ENCODE data around the genes CERS3 and CHSY1.

DNA sequence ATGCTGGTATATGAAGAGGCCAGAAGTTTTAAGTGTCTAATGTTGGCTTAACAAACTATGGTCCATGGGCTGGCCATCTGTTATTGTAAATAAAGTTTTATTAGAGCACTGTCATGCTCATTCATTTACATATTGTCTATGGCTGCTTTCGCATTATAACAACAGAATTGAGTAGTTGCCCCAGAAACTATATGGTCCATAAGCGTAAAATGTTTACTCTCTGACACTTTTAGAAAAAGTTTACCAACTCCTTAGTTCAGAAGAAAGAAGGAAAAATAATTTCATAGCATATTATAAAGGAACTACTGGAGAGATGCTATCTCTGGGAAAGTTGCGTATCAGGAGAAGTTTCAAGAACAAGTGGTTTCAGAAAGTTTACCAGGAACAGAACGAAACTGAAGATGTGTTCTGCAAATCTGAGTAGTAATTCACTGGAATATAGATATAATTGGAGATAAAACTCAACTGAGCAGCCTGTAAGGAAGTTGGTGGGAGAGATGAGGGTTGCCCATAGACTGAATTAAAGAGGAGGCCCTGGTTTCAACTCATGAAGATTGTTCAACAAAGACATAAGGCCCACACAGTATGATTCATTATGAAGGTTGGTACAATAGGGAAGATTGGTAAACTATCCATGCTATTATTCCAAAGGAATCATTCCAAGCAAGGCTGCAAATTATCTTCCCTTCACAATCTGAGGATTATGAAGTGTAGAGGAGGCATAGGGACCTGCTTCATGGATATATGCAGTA, 68.1 kb downstream of the MEF2A start:
- PRO-cap = no peak

DNA sequence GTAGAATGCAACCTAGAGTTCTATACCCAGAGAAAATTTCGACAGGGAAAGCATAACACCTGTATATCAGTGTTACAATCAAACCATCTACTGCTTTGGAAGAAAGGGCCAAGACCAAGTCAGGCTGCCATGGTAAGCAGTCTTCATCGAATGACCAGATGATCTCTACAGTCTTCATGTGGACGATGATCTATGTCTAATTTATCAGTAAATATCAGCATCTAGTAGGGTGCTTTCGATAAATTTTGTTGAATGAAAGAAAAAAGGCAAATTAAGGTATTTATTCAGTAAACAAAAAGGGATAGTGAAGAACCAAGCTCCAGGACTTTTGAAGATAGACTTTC, 74.5 kb downstream of the LYSMD4 start:
- PRO-cap = no peak

DNA sequence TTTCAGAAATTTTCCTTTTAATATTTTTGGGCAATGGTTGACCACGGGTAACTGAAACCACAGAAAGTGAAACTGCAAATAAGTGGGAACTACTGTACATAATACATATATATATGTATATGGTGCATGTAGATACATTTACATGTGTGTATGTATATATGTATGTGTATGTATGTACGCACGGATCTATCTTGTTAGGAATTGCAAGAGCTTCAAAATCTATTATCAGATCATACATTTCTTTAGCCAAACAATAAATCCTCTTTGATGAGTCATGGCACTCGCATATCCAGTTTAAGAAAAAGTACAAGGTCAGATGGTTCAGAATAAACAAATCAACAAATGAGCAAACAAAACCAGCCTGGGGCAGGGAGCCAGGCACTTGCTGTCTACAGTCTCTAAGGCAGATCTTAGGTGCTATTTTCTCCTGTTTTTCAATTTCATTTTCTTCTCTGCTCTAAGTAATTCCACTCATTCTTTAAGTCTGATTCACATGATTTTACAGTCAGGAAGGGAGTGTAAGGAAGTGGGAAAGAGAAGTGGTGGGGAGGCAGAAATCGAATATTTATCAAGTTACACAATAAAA, 298.9 kb downstream of the ADAMTS17 start:
- PRO-cap = no peak

GRCh38 chr15:100096169-100096526, 245.6 kb downstream of the ADAMTS17 start:
- PRO-cap = unidirectional peak, minus-strand start at chr15:100096256

GRCh38 chr15:100131735-100132584, 209.8 kb downstream of the ADAMTS17 start:
- PRO-cap = no peak

DNA sequence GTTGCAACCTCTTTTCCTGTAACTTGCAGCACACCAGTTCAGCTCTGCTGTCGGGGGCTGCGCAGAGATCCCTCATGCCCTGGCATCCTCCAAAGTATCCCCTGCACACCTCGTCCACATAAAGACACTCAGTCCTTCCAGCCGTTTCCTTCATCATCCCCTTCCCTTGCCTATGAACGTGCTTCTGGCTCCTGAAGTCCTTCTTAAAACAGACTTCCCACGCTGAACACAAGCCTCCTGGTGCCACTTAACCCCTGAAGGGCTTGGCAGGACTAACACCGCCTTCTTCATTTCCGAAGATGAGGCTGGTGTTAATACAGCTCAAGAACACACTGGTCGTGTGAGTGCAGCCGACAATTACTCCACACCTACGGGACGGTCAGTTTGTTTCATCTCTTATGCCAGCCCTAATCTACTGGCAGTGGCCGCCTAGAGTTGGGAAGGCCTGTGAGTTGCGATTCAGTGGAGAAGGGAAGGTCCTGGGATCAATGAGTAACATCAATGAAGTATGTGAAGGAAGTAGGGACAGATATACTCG, 156.1 kb downstream of the ADAMTS17 start:
- PRO-cap = no peak

DNA sequence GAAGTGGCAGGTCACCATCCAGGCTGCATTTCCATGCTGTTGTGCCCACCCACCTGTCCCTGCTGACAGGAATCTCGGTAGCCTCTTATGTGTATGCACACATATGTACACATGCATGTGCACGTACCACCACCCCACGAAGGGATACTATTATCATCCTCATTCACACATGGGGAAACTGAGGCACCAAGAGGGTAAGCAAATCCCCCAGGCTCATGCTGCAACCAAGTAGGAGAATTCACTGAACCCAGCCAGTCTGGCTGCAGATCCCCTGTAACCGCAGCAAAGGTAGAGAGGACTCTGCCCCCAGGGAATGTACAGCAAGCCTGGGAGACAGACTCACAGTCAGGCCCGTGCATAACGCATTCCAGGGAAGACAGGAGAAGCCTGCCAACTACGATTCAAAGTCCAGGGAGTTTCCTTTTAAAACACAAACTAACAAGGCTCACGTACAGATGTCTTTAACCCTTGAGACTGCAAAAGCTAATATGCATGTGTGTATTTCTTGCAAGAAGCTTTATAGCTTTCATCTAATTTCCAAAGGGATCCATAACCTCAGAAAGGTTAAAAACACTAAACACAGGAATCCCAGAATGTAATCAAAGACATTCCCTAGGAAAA, 129.7 kb downstream of the ADAMTS17 start:
- PRO-cap = no peak

DNA sequence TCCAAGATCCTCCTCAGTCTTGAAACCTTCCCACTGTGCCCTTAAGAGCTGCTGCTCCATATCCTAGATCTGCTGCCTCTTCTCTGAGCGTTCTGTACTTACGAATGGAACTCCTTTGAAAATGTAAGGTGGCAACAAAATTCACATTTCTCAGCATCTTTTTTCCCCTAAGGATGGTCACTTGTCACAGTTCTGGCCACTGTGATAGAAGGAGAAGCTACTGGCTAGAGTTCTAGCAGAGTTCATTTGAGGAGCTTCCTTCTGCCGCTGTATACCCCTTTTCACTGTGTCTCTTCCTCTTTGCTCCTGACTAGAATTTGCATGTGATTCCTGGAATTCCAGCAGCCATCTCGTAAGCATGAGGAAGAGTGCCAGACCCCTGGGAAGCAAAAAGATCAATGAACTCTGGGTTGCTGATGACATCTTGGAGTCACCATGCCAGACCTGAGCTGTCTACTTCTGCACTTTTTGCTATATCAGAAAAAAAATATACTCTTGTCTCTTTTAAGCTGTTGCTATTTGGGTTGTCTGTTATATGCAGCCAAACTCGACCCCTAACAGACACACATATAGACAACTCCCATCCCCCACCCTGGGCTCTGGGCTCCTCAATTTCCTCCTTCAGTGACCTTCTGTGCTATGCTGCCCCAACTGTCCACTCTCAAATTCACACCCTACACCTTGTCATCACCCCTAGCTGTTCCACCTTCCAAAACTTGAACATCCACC, 3.6 kb upstream of the ADAMTS17 start:
- PRO-cap = no peak

DNA sequence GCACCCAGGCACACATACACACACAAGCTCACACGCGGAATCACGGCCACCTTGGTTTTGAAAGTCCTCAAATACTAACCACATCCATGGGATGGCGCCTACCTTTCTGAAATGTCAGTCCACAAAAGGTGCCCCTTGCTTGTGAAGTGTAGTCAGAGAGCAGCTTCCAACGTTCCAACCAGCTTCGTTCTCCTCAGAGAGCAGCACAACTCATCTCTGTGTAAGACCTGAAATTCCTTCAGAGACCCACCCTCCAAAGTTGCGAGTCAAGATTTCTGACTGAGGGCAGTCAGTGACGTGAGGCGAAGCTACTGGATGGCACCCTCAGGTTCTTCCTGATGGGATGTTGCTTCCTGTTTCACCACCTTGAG, at the start of gene CERS3:
CERS3 (minus strand) TSS at position 240 of the 371 bp plus-strand sequence.
- PRO-cap = no peak

GRCh38 chr15:100671463-100672327, 69.3 kb downstream of the ASB7 start:
- PRO-cap = no peak

- PRO-cap = no peak
Observed at GRCh38 chr15:100901439-100901716, 17.8 kb upstream of the LRRK1 start.

DNA sequence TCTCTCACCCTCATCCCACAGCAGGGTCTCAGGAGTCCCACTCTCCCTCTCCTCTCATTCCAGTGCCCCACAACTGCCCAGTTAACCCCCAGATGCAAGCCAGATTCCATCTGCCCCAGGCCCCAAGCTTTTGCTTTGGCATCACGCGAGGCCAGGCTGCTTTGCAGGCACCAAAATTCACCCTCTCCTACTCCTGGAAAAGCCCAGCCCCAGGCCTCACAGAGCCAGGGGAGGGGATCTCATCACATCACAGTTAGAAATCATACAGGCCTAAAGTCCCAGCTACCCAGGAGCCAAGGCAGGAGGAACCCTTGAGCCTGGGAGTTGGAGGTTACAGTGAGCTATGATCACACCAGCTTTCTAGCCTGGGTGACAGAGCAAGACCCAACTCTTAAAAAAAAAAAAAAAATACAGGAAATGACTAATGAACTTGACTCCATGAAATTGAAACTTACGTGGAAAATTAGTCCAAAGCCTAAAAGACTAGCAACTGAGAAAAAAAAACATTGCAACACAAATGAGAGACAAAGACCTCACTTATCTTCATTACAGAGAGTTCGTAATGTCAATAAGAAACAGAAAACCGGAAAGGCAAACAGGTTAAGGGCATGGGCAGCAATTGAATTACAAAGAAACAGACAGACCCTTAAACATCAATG, 151.4 kb downstream of the LRRK1 start:
- PRO-cap = no peak

DNA sequence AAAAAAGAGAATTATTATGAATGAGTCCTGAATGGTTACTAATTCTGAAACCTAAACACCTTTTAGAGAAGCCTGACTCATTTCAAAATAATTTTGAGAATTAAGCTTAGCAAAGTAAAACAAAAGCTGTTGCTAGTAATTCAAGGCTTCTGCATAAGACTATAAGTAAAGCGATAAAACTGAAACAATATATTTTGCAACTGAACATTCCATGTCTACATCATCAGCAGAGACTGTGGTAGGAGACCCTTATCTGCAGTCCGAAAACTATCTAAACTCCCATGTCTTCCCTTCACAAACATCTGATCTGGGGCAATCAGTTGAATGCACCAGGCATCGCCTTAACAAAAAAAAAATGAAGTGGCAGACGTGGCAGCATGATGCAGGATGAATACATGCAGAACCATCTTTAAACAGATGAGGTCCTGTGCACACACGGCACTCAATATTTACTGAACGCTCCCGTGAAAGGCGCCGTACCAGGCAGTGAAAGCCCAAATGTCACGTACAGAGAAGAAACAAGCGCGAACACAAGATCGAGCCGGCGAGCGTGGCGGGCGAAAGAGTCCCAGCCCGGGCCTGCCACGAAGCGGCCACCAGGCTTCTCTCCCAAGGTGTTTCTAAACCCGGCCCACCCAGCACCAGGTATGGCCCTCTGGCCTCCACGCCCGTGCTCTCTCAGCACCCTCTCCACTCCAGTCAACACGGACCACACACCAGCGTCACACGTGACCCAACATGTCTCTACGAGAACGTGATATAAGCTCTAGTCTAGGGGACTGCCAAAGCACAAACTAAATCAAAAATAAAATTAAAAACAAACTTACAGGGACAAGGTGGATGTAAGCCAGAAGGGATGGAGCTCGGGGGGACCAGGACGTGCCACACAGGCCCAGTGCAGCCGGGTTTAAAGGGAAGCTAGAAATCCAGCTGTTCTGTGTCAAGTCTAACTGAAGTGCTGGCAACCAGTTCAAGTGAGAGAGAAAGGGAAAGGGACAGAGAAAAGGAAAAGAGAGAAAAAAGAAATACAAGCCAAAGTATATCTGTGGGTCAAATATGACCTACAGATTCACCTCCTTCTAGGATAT, 62.9 kb downstream of the CHSY1 start:
- PRO-cap = no peak

GRCh38 chr15:101251158-101252081, at the start of gene CHSY1:
TSS of gene CHSY1 (minus strand) at chr15:101252048.
- PRO-cap = bidirectional peak, plus-strand start at chr15:101251711, minus-strand start at chr15:101251683; bidirectional peak, plus-strand start at chr15:101252116, minus-strand start at chr15:101251921

GRCh38 chr15:101271135-101271760, 6.0 kb downstream of the SELENOS start:
- PRO-cap = no peak

DNA sequence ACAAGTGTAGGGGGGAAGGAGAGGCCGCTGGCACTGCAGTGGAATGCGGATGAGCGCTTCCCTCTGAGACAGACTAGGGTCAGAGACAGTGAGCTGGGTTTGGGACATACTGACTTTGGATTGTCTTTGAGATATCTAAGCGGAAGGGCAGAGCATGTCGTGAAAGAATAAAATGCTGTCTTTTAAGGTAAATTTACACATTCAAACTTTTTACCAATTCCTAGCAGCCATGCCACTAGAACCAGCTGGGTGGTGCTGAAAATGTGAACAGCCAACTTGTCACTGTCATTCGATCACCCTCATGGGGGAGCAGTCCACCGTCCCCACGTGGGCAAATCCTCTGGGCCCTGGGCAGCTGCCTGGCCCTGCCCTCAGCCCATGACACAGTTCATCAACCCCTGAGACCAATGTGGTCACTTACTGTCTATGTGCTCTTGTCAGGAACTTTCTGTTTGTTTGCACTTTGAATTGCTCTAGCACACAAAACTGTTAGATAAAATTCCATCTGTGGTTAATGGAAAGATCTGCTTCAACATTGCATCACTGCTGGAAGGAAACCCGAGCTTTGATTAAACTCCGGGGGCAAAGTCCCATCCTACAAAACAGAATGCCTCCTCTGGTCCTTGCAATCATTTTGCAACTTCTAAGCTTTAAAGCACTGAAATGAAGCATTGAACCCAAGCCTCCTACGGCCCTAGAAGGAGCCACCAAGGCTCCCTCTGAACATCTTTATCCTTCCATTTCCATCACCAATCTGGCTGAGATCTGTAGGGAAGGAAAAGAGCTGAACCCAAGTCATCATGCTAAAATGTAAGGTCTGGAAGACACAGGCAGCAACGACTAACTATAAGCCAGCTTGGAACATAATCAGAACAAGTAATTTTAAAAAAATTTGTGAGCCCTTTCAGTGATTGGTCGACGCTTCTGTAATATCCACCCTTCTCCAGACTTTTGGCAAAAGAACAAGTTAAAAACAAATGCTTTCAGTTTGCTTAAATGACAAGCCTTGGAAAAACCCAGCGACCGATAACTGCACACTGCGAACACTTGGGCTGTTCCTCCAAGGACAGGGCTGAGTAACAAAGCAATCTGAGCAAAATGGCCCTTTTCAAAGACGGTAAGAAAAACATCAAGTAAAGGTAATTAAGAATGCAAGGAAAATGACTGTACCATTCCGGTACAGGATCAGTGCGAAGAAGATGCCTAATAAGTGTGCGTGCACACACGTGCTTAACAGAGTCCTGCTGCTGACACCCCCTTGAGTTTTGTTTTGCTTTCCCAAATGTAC, 49.9 kb downstream of the PCSK6 start:
- PRO-cap = no peak

- PRO-cap = unidirectional peak, minus-strand start at chr15:101455376
Observed at GRCh38 chr15:101455205-101456043, 34.1 kb downstream of the PCSK6 start.

GRCh38 chr15:101458316-101459141, 31.0 kb downstream of the PCSK6 start:
- PRO-cap = no peak

GRCh38 chr15:101464021-101464615, 25.4 kb downstream of the PCSK6 start:
- PRO-cap = no peak

GRCh38 chr15:101522118-101522516, 32.6 kb upstream of the PCSK6 start:
- PRO-cap = no peak

Data from left lung (tissue), 1 donor.